ENCODE measurements around the gene ZPR1.

- RRBS: no CpG with 5 or more reads among the region's 4 CpGs
Measured at GRCh38 chr11:114676740-114677207, 1.6 kb upstream of the NXPE2 start.

DNA sequence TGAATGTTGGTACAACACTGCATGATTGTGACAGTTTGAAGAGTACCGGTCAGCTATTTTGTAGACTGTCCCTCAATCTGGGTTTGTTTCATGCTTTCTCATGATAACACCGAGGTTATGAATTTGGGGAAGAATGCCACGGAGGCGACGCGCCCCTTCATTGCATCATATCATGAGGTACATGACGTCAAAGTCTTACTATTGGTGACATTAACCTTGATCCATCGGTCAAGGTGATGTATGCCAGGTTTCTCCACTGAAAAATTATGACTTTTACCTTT, 241.3 kb downstream of the CADM1 start:
- RRBS: no CpG with 5 or more reads among the region's 8 CpGs

GRCh38 chr11:115267866-115268217, 236.4 kb downstream of the CADM1 start:
- RRBS: no CpG with 5 or more reads among the region's 7 CpGs

DNA sequence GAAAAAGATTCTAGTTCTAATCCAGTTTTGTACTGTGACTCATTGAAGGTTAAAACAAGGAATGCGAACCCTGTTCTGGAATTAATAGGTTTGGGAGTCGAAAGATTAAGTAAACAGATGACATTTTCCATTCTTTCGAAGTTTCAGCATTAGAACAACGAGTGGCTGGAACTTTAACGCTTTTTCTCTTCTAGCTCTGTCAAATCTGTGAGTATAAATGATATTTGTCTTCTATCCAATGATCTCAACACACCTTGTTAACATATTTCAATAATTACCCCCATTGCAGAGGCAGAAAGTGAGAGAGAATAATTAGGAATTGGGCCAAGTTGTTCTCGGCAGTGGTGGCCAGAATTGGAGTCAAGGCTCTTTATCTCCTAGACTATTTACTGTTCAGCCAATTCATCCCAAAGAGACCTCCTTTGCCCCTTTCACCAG, 19.3 kb upstream of the CADM1 start:
- RRBS: no CpG with 5 or more reads among the region's 6 CpGs

- RRBS: no CpG with 5 or more reads among the region's 6 CpGs
Measured at GRCh38 chr11:116073088-116073437, 568.8 kb upstream of the CADM1 start.

GRCh38 chr11:116276333-116277025, 496.3 kb downstream of the BUD13 start:
- RRBS: 14% methylated on average over 3 of the region's 29 CpGs

GRCh38 chr11:116366875-116367481, 405.8 kb downstream of the BUD13 start:
- RRBS: no CpG with 5 or more reads among the region's 4 CpGs

DNA sequence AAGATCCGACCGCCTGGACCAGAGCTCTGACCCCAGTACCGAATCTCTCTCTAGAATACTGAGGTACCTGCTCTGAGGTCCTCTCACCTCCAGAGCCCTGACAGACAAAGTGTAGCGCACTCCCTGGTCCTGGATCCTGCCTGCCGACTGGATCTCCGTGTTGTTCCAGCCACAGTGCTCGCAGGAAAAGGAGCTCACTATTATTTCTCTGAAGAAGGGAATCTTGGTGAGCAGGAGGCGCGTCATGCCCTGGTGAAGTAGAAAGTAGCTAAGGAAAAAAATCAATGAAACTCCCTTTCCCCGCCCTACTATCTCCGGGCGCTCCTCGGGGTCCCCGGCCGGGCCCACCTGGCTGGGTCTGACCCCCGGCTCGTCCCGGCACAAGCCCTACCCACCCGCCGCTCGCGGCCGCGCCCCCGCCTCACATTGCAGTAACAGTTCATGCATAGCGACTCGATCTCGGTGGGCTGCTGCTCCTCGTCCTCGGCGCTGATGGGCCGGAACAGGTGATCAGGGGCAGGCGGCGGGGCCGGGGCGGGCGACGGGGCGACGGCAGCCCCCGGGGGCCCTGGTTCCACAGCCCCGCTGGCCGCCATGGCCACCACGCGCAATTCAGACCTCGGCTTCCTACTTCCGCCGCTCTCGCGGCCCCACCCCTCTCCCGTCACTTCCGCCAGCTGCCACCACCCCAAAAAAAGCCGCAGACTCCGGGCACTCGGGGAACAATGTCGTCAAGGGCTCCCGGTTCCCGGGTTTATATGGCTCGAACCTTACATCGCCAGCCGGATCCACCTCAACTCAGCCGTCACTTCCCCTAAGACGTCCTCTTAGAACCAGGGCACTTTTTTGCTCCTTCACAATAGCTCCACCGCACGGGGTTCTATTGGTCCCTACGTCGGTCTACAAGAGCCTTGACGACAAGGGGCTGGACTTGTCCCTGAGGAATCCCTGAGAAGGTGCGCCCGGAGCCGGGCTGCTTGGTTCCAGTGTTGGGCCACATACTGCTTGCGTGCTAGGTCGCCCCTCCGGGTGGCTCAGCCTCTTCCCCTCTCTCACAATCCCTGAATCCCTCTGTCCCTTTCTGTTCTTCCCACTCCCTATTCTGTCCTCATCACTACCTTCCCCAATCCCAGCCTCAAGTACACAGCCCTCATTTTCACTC, at the start of gene ZPR1:
TSS of gene ZPR1 (minus strand) at position 629 of the 1,162 bp plus-strand sequence.
- RRBS: under 1% methylated on average over 10 of the region's 74 CpGs

GRCh38 chr11:116788557-116788920, 716 bp upstream of the ZPR1 start:
- RRBS: no CpG with 5 or more reads among the region's 4 CpGs

- RRBS: no CpG with 5 or more reads among the region's 14 CpGs
Measured at GRCh38 chr11:116832169-116833270, 2.8 kb downstream of the APOC3 start.

GRCh38 chr11:116833795-116834483, 3.5 kb downstream of the APOA1 start:
- RRBS: no CpG with 5 or more reads among the region's 12 CpGs

- RRBS: no CpG with 5 or more reads among the region's 3 CpGs
Measured at GRCh38 chr11:116894076-116894859, 56.8 kb upstream of the APOA1 start.

GRCh38 chr11:116952584-116953142, 115.2 kb upstream of the APOA1 start:
- RRBS: no CpG with 5 or more reads among the region's 2 CpGs

GRCh38 chr11:116977144-116977367, 121.2 kb downstream of the SIK3 start:
- RRBS: no CpG with 5 or more reads among the region's 1 CpG

- RRBS: no CpG with 5 or more reads among the region's 4 CpGs
Measured at GRCh38 chr11:117071029-117071887, 27.0 kb downstream of the SIK3 start.

DNA sequence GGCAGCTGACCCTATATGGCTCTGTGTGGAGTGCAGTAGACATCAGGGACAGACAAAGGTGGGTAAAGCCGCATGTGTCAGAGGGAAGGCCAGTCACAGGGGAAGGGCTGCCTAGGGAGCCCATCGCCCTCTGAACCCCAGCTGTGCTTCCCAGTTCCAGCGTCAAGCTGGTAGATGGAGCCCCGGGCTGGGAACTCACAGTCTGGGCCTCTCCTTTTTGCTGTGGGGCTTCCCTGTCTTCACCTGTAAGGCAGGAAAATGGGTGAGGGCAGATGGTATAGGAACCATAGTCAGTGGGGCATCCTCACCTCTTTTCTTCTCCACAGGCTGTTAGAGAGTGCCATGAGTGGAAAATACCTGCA, 6.6 kb upstream of the PAFAH1B2 start:
- RRBS: no CpG with 5 or more reads among the region's 4 CpGs

- RRBS: no CpG with 5 or more reads among the region's 16 CpGs
Measured at GRCh38 chr11:117170978-117171819, 7.3 kb upstream of the SIDT2 start.

DNA sequence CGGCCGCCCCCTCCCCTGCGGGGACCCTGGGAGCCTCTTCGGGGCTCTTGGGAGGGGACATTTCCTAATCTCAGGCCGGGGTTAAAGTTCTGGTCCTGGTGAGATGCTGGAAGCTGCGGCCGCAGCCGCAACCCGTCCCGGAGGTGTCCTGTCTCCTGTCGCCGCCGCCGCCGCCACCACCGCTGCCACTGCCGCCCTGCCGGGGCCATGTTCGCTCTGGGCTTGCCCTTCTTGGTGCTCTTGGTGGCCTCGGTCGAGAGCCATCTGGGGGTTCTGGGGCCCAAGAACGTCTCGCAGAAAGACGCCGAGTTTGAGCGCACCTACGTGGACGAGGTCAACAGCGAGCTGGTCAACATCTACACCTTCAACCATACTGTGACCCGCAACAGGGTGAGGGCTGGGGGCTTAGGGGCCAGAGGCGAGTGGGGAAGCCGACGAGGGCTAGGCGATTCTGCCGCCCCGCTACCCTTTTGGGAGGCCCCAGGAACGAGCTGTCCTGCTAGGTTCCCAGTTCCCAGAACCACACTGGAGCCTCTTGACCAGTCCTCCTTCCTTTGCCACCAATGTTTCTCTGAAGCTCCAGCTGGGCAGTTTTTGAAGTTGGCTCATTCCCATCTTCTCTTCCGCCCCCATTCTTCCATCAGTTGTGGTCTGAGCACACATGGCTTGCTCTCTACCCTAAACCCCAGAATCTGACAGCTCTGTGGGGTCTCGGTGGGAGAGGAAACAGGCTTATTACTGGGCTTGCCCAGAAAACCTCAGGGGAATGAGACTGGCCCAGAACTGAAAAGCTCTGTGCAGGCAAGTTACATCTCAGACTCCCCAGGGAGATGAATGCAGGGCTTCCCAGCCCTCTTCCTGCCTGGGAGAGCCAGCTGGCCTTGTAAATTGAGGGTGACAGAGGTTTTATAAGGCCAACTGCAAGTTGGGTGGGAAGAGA, 784 bp downstream of the SIDT2 start:
- RRBS: 2% methylated on average over 17 of the region's 39 CpGs

- RRBS: 86% methylated on average over 6 of the region's 22 CpGs
Measured at GRCh38 chr11:117195628-117196283, 3.4 kb upstream of the TAGLN start.

DNA sequence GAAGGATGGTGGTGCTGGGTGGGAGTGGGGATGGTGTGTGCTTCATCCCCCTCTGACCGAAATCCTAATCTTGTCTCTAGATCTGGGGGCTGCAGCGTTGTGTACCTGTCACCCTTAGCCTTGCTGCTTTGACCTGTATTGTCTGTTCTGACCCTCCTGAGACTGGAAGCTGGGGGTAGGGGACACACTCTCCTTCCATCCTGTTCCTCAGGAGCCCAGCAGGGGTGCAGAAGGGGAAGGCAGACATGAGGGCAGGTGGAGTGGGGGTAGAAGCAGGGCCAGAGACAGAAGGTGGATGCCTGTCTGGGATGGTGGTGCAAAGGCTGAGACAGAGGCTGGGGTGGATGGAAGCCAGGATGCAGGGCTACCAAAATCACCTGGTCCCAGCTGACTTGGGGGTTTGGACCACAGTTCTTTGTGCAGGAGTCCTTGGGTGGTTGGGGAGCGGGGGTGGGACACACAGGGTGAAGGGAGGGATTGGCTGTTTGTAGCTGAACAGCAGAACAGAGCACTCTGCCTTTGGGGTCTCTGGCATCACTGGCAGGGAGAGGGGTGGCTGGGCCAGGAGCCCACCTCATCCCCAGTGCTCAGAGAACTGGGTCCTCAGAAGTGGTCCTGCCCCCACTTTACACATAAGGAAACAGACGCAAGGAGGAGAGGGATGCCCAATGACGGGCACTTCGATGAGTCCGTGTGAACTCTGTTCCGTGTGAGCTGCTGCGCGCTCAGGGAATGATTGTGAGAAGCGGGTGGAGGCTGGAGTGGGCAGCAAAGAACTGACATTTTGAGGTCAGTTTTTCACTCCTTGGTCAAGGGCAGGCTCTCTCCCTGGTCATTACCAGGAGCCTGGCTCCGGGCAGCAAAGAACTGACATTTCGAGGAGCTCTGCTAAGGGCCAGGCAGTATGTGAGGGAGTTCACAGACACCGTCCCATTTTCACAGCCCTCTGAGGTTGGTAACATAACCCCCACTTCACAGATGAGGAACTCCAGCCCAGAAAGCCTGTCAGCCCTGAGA, 1.8 kb downstream of the TAGLN start:
- RRBS: no CpG with 5 or more reads among the region's 14 CpGs

Data from hTERT-HM (cell line).